Bronchial lymph node (tissue), 1 donor: ENCODE data around the genes KRT35, HAP1 and NT5C3B.

GRCh38 chr17:41481025-41481299 lies at the start of gene KRT35:
Gene KRT35, minus strand, starts transcription at chr17:41481151.
- PRO-cap = no peak

GRCh38 chr17:41492374-41492948 lies 2.8 kb upstream of the KRT36 start:
- PRO-cap = bidirectional peak, plus-strand start at chr17:41492694, minus-strand start at chr17:41492533

DNA sequence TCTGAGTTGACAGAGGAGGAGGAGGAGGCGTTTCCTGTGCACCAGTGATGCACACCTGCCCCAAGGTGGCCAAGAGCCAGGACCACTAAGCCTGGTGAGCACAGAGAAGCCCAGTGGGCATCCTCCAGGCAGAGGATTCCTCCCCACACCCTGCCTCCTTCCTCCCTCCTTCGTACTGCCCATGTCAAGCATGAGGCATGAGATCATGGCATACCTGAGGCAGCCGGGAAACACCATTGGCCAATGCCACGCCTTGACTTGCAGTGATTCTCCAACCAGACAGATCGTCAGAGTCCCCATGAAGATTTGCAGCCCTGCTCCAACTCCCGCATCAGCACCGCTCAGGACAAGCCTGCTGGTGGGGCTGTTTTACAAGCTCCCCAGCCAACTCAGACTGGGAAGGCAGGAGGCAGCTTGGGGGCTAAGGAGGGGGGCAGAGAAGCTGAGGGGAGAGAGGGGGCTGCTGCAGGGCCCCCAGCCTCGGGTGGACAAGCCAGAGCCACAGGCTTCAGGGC lies 2.9 kb upstream of the KRT16 start:
- PRO-cap = no peak

- PRO-cap = no peak
These were observed 4.1 kb upstream of the KRT17 start for GRCh38 chr17:41628429-41628987.

DNA sequence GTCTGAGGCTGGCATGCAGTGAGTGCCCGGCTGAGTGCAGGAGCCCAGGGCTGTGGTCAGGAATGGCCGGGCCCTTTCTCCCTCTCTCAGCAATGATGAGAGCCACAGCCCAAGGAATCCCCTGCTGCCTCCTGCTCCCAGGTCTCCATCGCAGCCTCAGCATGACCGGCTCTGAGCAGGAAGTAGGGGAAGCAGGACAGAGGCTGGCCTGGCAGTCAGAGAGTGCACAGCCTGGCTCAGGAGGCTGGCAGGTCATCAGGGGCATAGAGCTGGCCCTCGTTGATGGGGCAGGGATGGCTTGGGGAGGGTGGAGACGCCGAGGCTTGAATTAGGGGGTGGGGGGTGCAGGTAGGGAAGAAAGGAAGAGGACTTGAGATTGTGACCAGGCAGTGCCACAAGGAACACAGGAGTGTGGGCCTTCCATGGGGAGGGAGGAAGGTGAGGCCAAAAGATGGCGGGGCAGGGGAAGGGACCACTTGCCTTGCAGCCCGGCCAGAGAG lies 32.0 kb upstream of the KRT17 start:
- PRO-cap = no peak

DNA sequence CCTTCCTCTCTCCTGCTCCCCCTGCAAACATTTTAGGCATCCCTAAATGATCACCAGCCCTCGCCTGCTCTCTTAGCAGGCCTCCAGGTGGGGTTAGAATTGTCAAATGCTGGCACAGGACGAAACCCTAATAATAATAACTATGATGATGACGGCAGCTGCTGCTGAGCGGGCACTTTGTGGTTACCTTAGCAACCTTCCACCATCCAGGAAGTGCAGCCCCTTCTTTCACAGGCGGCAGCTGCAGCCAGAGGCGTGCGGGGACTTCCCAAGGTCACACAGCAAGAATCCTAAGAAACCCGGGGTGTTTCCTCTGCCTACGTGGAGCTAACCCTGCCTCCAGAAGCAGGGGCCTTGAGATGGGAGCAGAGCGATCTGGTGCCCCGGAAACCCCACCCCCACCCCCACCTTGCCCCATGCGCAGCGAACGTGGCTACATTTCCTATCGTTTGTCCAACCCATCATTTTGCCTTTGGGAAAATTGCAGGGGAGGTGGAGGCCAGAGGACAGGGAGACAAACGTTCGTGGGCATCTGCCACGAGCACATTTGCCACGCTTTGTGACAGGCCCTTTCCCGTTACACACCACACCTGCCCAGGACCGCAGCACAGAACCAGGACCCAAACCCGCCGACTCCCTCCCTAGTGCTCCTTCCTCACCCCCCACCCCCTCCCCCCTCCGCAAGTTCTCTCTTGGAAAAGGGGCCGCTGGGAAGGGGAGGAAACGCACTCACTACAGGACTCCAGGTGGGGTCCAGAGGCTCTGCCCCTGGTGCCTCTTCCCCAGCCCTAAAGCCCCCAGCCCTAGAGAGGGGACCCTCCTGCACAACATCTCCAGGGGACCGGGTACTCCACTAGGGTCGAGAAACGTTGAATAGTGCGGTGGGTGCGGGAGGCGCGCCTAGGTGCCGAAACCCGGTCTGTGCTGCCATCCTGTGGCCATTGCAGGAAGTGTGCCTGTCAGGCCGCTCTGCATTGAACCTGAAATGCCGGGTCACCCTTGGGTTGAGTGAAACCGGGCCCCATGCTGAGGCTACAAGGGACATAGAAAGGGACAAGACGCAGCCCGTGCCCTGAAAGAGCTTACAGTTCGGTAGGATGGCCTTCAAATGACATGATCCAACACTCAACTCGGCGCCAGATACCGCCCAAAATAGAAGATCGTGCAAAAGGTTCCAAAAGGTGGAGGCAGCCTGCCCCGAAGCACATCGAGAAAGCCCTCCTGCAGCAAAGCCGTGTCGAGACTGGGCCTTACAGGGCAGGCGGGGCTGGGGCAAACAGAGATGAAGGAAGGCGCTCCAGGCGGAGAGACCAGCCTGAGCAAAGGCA lies 22.0 kb upstream of the EIF1 start:
- PRO-cap = bidirectional peak, plus-strand start at position 342 of the sequence, minus-strand start at position 108 of the sequence; bidirectional peak, plus-strand start at position 1,024 of the sequence, minus-strand start at position 916 of the sequence

- PRO-cap = no peak
These were observed at the start of gene HAP1 for GRCh38 chr17:41734228-41735332. Gene HAP1, minus strand, starts transcription at chr17:41734643.

DNA sequence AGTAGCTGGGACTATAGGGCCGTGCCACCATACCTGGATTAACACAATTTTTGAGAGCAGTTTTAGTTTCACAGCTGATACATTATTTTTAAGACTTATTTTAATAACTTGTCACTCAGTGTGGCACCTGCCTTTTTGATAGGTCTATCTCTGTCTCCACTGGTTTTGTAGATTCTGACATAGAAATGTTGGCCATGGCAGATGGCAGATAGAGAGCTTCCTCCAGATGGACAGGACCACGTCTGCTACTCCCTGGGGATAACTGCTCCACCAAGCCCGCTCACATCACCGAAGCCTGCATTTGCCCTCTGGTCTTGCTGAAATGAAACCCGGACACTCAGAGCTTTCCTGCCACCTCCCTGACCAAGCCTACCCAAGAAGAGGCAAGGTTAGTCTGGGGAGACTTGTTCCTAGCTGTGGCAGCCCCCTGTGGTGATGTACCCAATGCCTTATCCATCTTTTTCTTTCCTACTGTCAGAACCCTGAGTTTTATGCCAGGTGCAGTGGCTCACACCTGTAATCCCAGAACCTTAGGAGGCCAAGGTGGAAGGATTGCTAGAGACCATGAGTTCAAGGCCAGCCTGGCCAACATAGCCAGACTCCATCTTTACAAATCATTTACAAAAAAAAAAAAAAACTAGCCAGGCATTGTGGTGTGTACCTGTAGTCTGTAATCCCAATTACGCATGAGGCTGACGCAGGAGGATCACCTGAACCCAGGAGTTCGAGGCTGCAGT lies 16.5 kb upstream of the HAP1 start:
- PRO-cap = no peak

DNA sequence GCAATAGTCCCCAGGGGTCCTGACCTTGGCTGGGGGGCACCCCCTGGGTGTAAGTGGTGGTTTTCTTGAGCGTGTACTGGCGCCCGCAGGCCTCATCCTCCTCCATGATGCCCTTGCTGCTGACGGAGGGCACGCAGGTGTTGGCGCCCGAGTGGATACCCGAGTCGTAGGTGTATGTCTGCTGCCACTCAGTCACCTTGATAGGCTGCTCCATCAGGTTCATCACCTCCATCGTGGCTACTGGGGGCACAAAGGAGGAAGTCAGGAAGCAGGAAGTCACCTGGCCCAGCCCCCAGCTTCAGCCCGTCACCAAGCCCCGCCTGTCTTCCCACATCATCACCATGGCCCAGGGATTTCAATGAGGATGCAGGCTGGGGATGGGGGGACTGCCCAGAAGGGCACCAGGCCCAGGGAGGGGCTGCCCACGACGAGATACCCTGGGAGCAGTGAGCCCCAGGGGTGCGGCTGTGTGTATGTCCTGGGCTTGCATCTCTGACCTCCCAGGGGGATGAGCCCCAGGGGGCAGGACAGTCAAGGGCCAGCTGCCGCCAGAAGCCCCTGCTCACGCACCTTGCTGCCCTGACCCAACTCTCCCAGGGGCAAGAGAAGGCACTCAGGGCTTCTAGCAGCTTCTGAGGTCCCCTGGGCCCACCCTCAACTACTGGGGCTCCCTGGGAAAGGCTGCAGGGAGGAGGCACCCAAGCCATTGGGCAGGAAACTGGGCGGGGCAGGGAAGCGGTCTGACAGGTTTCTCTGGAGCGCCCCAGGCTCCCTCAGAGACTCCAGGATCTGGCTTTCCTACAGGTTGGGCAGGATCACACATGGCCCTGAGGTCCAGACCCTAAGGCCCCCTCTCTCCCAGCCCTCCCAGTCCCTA lies 14.7 kb downstream of the JUP start:
- PRO-cap = no peak

- PRO-cap = no peak
These were observed 4.3 kb downstream of the JUP start for GRCh38 chr17:41782107-41782646.

- PRO-cap = no peak
These were observed 424 bp upstream of the JUP start for GRCh38 chr17:41787005-41787264.

- PRO-cap = unidirectional peak, plus-strand start at chr17:41835685; bidirectional peak, plus-strand start at chr17:41836305, minus-strand start at chr17:41836183
These were observed at the start of gene NT5C3B for GRCh38 chr17:41835287-41836590. Gene NT5C3B, minus strand, starts transcription at chr17:41836232.

GRCh38 chr17:41867554-41868009 lies 2.4 kb upstream of the KLHL11 start:
- PRO-cap = no peak

GRCh38 chr17:41901351-41902107 lies 17.2 kb downstream of the ACLY start:
- PRO-cap = no peak

DNA sequence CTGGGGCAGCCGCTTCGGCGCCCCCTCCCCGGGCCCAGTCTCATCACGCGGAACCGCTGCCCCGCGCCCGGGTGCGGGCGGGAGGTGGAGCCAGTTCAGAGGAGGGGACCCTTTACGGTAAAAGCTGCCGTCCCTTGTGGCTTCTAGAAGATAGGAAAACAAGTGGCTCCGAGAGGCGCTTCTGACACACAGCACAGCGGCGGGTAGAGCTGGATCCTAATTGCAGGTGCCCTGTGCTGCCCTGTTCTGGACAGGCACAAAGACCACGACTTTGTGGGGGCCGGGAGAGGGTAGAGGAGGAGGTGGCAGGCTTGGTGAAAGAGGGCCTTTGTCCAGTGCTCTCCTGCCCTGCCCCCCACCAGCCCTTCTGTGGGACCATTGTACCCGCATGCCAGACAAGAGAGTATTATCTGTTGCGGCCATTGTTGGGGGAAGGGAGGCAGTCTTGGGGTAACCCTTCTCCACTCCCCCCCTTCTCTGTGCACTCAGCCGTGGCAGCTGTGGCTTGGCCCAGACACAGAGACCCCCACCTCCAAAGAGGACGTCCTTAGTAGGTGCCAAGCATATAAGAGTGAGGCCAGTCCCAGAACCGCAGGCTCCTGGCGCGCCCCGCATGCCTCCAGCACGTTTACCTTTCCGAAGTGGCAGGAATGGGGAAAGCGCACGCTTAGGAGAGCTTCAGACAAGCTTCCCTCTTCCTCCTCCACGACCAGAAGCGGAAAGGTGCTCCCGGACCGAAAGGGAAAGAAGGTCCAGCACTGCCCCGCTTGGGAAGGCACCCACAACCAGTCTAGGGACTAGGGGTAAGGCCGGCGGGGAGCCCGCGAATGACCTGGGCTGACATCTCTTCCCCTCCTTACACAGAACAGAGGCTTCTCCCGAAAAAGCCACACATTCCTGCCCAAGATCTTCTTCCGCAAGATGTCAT lies 873 bp downstream of the CNP start:
- PRO-cap = bidirectional peak, plus-strand start at position 139 of the sequence, minus-strand start at position 45 of the sequence

DNA sequence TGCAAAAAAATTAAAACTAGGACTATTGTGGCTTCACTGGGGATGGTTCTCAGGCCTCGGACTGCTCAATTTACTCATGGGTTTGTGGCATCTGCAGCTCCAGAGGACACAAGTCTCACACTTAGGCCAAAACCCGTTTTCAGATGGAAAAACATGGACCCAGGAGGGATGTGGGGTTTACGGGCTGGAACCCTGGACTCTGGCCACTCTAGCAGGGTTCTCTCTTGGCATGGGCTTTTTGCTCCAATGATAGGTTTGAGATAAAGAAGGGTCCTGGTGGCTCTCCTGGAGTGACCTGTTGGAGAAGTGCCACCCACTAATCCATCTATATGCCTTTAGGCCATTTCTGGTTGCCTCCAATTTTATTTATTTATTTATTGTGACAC lies 2.6 kb downstream of the CNP start:
- PRO-cap = no peak

- PRO-cap = no peak
These were observed 4.6 kb downstream of the CNP start for GRCh38 chr17:41970733-41972059.

- PRO-cap = no peak
These were observed 1.5 kb downstream of the NKIRAS2 start for GRCh38 chr17:42021374-42021881.

- PRO-cap = no peak
These were observed 2.5 kb downstream of the NKIRAS2 start for GRCh38 chr17:42022224-42022867.

DNA sequence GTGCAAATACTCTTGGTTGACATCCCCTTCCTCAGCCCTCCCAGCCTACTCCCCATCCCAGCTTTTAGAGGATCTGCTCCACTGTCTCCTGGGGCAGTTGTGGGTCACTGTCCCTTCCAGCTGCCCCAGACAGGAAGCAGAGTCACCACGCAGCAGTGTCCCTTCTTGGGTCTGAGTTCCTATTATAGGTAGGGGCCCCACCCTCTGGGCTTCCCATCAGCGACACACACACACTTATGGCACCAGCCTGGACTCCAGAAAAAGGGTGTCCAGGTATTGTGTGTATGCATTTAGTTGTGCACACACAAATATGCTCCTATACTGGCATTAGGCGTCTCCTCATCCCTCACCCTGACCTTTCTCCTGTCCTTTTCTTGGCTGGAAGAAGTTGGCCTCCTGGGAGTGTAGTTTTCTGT lies 4.2 kb downstream of the NKIRAS2 start:
- PRO-cap = no peak